ENCODE results near the genes PDRG1, HCK and SNTA1.

DNA sequence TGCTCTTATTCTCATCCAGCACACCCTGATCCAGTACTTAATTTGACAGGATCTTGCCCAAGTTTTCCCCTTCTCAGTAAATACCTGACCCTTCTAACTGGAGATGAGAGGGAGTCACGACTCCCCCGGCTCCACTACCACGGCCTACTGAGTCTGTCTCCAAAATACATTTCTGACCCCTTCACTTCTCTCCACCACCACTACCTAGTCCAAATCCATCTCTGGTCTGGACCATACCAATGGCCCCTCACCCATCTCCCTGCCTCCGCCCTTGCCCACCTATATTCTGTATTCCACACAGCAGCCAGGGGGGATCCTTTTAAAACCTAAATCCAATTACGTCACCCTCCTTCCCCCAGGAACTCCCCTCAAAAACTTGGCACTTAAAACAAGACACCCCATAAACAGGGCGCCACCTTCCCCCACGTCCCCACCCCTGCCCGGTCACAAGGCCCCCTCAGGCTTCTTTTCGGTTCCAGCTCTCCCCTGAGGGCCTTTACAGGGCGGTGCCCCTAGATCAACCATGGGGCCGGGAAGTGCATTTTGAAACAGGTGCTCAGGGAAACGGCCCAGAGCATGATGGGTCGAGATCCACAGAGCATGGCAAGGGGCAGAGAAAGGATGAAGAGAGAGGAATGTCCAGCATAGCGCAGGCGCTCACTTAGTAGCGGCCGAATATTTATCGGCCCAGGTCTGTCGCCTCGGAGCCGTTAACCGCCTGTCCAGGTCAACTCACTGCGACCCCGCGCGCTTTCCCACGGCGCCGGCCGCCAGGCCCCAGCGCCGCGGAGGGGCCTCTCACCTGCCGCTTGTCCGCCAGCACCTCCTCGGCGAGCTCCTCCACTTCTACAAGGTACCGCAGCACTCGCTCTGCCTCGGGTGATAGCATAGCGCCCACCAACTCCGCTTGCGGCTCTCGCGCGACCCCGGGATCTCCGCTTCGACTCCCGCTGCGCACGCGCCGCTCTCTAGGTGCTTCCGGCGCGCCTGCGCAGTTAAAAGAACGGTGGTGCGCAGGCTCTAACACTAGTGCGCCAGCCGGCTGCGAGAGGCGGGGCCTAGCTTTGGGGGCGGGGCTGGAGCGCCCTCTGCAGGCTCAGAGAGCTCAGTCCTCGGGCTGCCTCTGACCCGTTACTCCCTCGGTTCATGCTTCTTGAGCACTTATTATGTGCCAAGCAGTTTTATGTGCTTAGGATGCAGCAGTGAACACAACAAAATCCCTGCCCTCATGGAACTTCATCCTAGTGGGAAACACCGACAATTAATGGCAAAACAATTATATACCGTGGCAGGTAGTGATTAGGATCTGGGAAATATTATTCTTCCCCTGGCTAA lies at the start of gene PDRG1:
Gene PDRG1 (minus strand): TSS at position 974 of the 1,335 bp plus-strand sequence.
- PRO-cap, result unidirectional peak, minus-strand start at position 946 of the sequence
- RAMPAGE, long total RNA, result start-site peak on the minus strand centred at position 944 of the sequence, 61 bp wide, 190 and 43 reads in 2 replicates

GRCh38 chr20:32051917-32052548 lies at the start of gene HCK:
TSS of gene HCK (plus strand) at chr20:32052242.
- PRO-cap, result no peak
- RAMPAGE, long total RNA, result no peak

DNA sequence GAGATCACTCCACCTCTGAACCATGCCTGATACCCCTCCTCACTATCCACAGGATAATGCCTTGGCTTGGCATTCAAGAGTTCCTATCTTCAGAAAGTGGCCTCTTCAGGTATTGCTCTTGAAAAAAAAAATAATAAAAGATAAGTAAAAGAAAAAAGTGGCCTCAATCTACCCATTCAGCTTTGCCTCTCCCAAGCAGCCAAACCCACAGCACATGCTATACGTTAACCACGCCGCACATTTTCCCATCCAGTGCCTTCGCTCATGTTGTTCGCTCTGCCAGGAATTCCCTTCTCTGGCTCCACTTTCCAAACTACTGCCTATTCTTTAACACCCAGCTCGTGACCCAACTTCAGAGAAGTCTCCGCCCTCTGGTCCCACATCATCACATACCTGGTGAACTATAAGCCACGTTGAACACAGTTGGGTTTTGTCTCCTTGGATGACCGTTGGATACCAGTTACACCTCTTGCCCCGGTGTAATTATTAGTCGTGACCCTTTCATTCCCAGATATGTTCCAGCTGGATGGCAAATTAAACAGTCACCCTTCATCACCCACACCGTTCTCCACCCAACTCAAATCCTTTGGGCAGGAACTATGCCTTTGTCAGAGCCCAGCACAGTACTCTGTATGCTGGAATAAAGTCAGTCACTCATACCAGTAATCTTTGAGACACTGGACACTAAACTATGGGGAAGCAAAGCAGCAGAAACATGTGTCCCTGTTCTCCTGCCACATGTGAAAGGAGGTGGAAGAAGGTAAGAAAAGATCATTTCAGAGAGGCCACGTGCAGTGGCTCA lies 22.7 kb downstream of the PLAGL2 start:
- PRO-cap, result no peak
- RAMPAGE, long total RNA, result no peak

GRCh38 chr20:32187970-32188617 lies 19.4 kb downstream of the PLAGL2 start:
- PRO-cap, result no peak
- RAMPAGE, long total RNA, result no peak

- PRO-cap, result no peak
- RAMPAGE, long total RNA, result no peak
Measured at GRCh38 chr20:32204550-32205464, 2.7 kb downstream of the PLAGL2 start.

DNA sequence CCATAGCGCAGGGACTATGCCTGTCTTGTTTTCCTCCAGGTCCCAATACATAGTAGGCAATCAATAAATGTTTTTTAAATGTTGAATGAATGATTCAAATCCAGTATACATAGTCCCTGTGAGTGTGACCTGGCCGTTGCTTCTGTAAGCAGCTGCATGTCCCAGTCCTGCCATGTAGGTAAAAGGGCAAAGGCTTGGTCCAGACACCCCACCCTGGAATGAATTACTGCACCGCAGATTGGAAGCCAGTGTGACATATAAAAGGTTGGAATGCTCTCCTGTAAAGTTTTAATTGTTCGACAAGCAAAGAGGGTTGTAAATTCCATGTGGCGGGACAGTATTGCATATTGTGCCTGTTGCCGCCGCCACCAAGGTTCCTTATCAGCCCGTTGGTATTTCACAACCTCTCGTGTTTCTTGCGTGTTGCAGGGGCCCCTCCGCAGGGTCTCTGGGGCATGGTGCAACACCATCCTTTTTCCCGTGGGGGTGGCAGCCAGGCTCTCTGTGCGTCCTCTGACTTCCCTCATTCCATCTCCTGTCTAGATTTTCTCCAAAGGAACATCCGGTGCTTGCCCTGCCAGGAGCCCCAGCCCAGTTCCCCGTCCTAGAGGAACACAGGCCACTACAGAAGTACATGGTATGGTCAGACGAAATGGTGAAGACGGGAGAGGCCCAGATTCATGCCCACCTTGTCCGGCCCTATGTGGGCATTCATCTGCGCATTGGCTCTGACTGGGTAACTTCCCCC lies 20.2 kb downstream of the POFUT1 start:
- PRO-cap, result no peak
- RAMPAGE, long total RNA, result no peak

GRCh38 chr20:32357422-32357695 lies 772 bp upstream of the ASXL1 start:
- PRO-cap, result no peak
- RAMPAGE, long total RNA, result no peak

DNA sequence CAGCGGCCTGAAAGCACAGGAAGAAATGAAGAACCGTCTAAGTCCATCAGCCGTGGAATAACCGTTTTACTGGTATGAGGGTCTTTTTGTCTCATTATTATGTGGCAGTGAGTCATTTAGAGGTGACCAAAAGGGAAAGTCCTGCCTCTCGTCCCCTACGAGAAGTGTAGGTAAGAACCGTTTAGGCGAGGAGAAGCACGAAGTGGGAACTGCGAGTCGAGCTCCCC lies 522 bp upstream of the ASXL1 start:
- PRO-cap, result no peak
- RAMPAGE, long total RNA, result no peak

DNA sequence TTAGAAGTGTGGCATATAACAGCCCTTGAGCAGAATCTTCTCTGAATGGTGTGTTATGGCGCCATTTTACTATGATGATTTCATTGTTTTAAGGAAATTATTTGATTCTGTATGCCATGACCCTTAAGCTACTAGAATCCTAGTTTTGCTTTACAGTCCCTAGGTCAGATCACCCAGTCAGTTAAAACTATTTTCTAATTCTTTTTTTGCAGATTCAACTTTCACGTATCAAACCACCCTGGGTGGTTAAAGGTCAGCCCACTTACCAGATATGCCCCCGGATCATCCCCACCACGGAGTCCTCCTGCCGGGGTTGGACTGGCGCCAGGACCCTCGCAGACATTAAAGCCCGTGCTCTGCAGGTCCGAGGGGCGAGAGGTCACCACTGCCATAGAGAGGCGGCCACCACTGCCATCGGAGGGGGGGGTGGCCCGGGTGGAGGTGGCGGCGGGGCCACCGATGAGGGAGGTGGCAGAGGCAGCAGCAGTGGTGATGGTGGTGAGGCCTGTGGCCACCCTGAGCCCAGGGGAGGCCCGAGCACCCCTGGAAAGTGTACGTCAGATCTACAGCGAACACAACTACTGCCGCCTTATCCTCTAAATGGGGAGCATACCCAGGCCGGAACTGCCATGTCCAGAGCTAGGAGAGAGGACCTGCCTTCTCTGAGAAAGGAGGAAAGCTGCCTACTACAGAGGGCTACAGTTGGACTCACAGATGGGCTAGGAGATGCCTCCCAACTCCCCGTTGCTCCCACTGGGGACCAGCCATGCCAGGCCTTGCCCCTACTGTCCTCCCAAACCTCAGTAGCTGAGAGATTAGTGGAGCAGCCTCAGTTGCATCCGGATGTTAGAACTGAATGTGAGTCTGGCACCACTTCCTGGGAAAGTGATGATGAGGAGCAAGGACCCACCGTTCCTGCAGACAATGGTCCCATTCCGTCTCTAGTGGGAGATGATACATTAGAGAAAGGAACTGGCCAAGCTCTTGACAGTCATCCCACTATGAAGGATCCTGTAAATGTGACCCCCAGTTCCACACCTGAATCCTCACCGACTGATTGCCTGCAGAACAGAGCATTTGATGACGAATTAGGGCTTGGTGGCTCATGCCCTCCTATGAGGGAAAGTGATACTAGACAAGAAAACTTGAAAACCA lies 76.5 kb downstream of the ASXL1 start:
- PRO-cap, result no peak
- RAMPAGE, long total RNA, result no peak

GRCh38 chr20:32448398-32448770 lies 90.3 kb downstream of the ASXL1 start:
- PRO-cap, result no peak
- RAMPAGE, long total RNA, result no peak

DNA sequence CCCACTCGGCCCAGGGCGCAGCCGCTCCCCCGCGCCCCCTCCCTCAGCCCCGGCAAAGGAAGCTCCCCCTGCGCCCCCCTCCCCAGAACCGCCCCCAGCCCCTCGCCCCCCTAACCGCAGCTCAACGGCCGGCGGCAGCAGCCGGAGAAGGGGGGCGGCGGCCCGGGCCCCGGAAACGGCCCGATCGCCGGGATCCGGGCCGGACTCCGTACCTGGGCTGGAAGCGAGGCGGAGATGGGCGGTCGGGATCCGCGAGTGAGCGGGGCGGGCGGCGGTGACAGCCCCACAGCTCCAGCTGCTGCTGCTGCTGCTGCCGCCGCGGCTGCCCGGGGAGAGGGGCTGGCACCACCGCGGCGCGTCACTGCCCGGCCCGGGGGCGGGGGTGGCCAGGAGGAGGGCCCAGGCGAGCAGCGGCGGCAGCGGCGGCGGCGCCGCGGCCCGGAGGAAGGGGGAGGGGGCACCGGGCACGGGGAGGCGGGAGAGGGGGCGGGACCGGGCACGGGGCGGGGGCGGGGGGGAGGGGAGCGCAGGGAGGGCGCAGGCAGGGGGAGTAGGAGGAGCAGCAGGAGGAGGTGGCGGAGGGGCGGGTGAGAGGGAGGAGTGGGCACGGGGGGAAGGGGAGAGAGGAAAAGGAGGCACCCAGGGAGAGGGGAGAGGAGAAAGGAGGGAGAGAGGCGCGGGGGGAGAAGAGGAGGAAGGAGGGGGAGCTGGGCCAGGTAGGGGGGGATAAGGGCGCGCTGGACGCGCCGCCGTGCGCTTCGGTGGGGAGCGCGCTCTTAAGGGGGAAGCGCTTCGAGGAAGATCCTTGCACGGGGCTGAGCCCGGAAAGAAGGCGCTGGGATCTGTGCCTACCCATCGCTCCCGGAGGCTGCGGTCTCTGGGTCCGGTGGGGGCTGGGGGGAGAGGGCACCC lies 101.7 kb downstream of the NOL4L start:
- PRO-cap, result unidirectional peak, plus-strand start at position 715 of the sequence
- RAMPAGE, long total RNA, result no peak

- PRO-cap, result bidirectional peak, plus-strand start at chr20:32484607, minus-strand start at chr20:32484641; bidirectional peak, plus-strand start at chr20:32485442, minus-strand start at chr20:32485286
- RAMPAGE, long total RNA, result no peak
Measured at GRCh38 chr20:32484499-32485369, 100.4 kb downstream of the NOL4L start.

DNA sequence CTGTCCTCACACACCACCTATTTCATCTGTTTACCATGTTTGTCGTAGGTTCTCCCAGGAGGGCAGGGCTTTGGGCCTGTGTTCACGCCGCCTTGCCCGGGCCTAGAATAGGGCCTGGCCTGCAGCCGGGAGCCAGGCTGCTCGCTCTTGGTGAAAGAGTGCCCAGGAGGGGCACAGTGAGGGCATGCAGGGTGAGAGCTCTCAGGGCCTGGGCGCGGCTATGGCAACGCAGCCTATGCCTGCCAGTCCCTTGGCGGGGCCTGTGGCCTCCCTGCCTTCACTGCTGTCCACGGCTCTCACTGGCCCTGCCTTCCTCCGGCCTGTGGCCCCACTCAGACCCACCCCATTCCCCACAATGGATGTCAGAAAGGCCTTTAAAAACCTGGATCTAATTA lies 22.6 kb upstream of the NOL4L start:
- PRO-cap, result no peak
- RAMPAGE, long total RNA, result no peak

- PRO-cap, result no peak
- RAMPAGE, long total RNA, result no peak
Measured at GRCh38 chr20:32849234-32849966, 9.3 kb upstream of the EFCAB8 start.

DNA sequence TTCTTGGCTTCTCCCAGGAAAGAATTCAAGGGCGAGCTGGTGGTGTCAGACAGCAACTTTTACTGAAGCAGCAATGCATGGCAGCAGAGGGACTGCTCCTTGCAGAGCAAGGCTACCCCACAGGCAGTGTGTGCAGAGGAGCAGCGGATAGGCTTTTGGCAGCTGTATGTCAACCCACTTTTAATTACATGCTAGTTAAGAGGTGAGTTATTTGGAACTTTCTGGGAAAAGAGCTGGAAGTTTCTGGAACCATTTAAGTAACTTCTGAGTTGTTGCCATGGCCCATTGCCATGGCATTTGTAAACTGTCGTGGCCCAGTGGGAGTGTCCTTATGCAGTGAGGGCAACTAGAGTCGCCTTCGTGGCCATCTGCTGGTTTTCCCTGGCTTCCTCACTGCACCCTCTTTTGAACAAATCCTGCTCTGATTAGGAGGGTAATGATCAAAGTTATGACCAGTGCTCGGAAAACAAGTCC lies 34.0 kb downstream of the BPIFB4 start:
- PRO-cap, result no peak
- RAMPAGE, long total RNA, result no peak

DNA sequence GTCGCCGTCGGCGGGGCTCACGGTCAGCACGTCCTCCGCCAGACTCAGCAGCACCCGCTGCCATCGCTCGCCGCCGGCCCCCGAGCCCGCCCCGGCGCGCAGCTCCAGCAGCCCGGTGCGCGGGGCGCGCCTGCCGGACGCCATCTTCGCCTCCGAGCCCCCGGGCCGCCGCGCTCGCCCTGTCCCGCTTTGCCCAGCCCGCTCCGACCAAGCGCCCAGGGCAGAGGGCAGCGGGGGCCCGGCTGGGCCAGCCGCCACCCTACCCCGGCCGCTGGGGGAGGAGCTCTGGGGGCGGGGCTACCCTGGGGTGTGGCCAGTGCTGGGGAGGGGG lies at the start of gene SNTA1:
Gene SNTA1 (minus strand): TSS at position 287 of the 331 bp plus-strand sequence.
- PRO-cap, result bidirectional peak, plus-strand start outside the sequence, minus-strand start at position 273 of the sequence
- RAMPAGE, long total RNA, result no peak

GRCh38 chr20:33460619-33461110 lies 17.1 kb upstream of the SNTA1 start:
- PRO-cap, result unidirectional peak, minus-strand start at chr20:33460799
- RAMPAGE, long total RNA, result no peak

DNA sequence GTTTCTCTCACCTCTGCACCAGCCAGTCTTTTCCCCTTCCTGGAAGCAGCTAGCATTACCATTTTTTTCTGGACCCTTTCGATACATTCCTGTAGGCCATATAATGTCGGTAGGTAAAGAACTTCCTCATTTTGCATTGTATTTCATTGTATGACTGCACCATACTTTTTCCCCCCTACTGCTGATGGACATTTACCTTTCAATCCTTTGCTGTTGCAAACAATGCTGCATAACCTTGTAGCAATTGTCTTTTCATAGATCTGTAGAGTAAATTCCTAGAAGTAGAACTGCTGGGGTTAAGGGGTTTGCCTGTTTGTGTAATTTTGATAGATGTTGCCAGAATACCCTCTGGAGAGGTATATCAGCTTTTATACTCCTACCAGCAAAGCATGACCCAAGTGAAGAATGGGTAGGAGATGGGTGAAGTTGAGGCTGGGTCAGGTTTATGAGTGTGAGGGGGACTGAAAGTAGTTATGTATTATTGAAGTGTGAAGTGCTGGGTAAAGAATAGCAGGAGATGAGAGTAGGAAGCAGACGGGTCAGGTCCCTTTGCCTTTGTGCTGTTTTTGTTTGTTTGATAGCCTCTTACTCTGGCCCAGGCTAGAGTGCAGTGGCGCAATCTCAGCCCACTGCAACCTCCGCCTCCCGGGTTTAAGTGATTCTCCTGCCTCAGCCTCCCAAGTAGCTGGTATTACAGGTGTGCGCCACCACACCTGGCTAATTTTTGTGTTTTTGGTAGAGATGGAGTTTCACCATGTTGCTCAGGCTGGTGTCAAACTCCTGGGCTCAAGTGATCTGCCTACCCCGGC lies 17.8 kb downstream of the CBFA2T2 start:
- PRO-cap, result no peak
- RAMPAGE, long total RNA, result no peak

DNA sequence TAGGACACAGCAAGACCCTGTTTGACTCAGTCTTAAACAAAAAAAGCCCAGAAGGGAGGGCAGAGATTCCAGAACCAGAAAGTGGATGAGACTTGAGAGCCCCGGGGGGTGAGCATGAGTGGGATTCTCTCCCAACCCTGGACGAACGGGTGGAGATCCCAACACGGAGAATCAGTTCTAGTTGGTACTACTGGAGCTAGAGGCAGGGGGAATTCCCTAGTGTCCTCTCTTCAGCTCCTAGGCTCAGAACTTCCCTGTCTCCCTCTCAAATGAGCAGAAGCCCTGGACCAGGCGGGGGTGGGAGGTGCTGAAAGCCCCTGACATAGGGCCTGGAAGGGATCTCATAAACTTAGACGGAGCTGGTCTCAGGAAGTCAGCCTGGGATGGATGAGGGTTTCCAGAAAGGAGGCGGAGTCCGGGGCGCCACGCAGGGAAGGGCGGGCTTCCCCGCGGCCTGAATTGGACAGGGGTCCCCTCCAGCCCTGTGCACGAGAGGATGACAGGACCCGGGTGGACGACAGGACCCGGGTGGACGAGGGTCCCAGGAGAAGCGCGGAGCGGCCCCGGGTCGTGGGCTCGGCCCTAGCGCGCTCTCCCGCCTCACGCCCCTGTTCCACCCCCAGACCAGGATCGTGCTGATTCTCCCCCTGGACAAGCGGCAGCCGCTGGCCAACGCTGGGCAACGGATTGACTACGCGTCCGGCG lies 934 bp downstream of the C20orf144 start:
- PRO-cap, result no peak
- RAMPAGE, long total RNA, result no peak

- PRO-cap, result bidirectional peak, plus-strand start at chr20:33680033, minus-strand start at chr20:33679893
- RAMPAGE, long total RNA, result no peak
Measured at GRCh38 chr20:33679618-33680163, 5.5 kb upstream of the NECAB3 start.

Data from OCI-LY7 (cell line).